ENCODE data around the gene SPATA9.

DNA sequence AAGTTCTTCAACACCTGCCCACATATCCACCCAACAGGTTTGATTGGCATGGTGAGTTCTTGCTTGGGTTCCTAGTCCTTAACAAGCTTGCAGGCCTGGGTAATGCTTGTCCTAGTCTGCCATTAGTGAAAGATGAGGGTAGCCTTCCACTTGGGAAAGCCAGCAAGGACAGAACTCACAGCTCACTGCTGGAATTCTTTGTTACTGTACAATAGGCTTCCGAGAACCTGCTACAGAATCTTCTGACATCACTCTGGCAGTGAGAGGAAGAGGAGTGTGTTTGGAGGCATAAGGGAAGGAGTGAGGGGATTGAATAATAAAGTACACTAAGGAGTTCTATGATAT lies at the start of gene SPATA9:
Gene SPATA9 (minus strand): TSS at position 187 of the 345 bp plus-strand sequence.
- RRBS, result no CpG with 5 or more reads among the region's 1 CpG

DNA sequence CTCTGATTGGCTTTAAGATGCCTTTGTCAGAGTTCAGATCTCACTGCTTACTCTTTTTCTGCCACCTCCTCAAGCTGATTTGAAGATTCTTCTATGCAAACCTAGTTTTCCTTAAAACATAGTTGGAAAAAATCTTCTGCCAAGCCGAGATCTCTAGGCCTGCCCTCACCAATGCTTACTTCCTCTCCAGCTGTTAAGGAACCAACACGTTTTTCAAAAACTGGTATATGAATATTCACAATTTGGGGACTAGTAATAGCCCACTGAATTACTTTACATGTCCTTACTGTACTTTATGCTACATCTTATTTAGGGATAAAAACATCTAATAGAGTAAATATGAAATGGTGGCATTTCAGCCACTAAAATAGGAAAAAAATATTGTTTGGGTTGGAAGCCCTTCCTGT lies 4.0 kb upstream of the RHOBTB3 start:
- RRBS, result no CpG with 5 or more reads among the region's 2 CpGs

- RRBS, result no CpG with 5 or more reads among the region's 6 CpGs
Measured at GRCh38 chr5:95730246-95730601, 912 bp upstream of the RHOBTB3 start.

DNA sequence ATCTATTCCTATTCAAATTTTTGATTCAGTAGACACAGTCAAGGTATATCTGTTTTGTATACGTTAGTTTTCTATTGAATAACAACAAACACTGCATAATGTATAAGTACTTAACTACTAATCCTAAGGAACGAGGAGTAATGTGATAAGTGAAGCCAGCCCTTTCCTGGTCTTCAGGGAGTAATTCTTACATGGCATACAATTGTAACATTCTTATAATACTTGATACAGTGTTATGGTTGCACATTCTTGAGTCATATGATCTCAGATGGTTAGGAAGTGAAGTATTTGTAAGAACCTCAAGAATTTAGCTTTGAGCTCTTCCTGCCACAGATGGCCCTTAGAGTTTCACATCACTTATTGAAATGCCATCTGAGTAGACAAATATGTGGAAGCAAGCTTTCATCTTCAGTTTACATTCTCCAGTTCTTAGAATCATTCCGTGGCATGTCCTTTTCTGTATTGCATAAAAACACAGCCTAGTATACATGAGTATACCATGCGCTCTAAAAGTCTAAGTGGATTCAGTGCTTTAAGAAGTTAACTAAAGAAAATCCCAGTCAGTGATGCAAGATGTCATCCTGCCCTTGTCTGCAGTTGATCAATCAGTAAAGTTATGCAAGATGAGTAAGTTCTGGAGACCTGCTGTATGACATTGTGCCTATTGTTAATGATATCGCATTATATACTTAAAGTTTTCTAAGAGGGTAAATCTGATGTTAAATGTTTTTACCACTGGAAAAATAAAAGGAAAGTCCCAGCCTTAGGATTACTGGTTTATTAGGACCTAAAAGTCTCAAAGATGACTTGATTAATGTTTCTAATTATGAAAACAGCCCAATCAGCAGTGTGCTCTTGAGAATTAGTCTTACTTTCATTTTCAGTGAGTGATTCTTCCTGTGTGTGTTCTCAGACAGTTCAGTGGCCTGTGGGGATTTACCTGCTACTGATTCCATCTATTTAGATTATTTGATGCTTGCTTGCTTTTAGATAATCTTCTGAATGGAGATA lies 29.3 kb downstream of the RHOBTB3 start:
- RRBS, result no CpG with 5 or more reads among the region's 5 CpGs

DNA sequence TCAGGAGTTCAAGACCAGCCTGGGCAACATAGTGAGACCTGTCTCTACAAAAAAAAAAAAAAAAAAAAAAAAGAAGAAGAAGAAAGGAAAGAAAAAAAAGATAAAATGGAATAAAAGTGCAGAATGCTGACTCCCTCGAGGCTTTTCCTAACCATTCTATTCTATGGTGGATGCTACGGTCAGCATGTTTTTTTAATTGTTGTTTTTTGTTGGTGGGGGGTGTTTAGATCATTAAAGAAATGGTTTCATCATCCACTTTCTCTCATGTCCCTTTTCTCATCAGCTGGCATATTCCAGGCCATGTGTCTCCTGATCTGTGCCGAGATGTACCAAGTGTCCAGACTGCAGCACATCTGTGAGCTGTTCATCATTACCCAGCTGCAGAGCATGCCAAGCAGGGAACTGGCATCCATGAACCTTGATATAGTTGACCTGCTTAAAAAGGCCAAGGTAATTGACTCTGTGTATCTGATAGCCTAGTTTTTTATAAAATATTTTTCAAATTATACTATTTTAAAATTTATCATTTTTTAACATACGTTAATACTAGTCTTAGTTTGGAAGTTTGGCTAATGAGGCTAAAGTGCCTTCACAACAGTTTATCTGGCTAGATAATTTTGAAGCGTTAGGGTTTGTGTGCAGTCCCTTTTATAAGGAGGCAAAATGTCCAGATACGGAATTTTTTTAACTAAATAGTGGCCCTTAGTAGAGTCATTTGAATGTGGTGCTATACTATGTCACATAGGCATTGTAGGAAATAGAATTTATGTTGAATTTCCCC lies 38.8 kb downstream of the GLRX start:
- RRBS, result no CpG with 5 or more reads among the region's 6 CpGs

DNA sequence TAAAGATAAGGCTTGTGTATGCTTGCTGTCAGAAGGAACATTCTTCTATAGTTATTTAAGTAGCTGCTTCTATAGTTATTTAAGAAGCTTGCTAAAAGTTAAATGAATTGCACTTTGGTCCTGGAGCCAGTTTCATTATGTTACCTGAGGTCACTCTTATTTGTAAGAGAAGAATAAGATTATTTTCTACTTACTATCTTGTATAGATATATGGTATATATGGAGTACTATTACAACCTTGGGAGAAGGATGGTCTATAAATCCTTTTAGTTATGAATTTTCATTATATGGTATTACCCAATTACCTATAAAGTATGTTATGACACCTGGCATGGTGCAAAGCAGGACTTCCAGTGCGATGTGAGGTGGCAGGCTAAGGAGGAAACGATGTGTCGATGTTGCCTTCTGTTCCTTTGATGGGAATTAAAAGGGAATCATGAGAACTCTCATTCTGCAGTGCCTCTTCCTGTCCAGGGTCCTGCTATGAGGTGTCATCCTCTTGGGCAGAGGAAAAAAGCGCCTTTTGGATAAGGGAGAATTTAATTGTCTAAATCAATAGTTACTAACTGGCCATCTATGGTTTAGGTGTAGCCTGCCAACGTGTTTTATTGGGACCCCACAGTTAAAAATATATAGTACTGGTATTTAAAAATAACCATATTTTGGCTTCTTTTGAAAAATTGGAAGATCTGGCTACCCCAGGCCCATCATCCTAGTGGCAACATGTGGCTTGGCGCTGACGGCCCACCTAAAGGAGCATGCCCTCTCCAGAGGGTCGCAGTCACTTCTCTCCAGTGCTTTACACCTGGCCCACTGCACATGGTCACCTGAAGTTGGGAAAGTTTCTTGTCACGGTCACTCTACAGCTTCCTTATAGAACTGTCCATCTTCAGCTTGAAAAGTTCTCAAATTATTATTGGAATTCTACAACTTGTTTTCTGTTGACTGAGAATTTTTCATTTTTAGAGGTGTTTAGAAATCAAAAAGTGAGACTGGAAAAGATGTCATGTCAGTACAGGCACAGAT lies 32.0 kb downstream of the GLRX start:
- RRBS, result no CpG with 5 or more reads among the region's 9 CpGs

DNA sequence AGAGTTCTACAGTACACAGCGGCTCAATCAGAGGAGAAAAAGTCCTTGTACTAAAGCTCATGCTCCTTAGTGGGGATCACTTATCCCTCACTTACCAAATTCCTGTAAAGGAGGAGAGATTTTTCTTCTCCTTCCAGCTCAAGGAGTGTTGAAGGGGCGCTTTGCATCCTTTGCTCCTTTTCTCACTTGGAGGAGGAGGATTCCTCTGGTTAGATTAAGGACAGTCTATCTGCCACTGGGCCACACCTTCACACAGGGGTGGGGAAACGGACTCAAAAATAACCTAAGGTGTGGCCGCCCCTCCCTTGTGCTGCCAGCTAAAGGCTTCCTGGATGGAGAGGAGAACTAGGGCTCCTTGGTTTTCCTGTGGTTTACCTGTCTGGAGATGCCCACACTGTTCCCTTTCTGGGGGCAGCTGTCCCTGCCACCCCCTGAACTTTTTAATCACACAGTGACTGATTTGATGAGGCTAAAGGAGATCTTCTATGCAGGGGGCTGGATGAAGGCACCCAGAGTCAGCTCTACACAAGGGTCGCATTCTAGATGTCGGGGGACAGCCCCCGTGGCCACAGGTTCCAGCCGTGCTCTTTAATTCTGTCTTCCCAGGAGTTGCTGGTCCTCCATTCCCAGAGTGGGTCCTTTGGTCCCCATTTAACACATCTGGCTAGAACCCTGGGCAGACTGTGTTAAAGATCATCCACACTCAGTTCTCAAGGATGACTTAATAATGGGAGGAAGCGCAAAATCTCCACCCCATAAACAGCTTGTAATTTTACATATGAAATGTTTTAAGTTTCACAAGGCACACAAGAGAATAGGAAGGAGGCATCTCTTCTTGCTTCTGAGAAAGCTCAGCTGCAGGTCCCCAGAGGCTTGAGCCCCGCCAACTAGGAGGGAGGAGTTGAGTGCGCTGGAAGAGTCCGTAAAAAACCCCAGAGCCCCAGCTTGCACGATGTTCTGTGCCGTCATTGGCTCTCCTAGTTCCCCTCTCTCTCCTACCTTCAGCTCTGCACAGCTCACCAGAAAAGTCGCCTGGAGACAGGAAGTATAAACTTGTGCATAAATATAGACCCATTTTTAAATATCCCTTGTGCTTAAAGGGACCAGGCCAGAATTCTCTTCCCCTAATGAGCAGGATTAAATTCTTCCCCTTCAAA lies 14.2 kb downstream of the GLRX start:
- RRBS, result no CpG with 5 or more reads among the region's 15 CpGs

DNA sequence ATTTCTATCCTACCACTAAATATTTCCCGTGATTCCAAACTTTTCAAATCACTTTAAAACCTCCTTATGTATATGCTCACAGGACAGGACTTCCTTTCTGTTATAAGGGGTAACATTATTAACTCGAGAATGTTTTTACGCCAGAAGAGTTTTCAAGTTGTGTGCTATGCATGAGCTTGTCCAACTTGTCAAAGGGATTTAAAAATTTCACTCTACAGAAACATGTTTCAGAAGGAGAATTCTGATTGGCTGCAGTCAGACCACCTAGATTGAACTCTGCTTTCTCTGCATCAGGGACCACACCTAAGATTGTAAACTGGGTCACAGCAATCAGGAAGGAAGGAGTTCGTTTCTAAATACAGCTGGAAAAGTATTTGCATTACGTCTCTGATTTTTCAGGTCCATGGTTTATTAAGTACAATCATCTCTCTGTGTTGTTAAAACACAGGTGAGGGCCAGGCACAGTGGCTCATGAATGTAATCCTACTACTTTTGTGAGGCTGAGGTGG lies 5.8 kb downstream of the GLRX start:
- RRBS, result no CpG with 5 or more reads among the region's 5 CpGs

DNA sequence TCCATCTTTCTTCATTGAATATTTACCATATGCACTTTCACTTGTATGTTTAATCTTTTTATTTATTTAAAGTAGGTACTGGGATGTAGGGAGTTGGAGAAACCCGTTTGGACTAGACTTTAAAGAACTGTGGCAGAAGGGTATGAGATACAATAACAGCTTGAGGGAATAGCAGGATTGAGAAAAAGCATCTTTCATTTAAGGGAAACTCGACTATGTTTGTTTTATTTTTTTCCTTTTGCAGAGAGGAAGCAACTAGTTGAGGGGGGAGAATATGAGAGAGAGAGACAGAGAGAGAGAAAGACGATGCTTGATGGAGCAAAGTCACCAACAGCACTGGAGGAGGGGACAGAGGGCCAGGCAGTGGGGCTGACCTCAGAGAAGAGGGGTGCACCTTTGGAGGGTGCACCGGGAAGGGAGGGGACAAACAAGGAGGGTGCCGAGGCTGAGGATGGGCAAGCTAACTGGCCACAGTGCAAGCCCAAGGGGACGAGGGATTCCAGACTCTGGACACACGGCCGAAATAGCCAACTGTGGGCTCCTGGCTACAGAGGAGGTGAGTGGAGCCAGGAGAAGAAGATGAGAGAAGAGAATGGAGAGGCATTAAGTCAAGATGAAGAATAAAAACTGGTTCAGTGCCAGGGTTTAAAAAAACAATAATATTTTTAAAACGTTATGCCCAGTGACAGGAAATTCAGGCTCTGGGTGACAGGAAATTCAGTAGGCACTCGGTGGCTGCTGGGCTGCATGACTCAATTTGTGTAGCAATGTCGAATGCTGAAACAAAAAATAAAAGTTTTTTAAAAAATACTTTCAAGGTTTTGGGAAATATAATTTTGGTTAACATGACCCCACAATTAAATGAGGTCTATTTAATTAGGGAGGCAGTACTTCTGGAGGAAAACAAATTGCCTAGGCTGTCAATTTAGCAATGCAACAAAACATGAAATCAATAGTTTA lies 13.2 kb upstream of the GLRX start:
- RRBS, result no CpG with 5 or more reads among the region's 11 CpGs

DNA sequence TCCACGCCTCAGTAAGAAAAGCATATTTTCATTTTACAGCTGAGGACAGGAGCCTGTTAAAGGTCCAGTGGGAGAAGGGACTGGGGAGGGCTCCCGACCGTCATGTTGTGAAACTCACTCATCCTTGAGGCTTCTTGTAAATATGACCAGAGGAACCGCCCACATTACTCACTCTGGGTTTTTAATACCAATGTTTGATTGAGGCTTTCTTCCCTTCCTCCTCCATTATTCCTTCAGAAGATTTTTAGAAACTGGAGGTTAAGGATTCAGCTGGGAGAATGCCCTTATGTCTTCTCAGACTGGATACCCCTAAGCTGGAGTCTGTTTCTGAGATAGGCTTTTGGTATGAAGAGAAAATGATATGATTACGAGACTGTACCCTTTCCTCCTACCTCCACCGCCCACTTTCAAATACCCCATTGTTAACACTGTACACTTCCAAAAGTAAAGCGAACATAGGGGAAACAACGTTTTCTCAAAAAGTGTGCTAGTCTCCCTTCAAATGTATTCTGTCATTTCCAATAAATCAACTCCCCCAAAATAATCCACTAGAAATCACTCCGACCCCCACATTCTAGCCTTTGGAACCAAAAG lies 61.6 kb upstream of the GLRX start:
- RRBS, result no CpG with 5 or more reads among the region's 9 CpGs

GRCh38 chr5:95928029-95928411 lies 33.6 kb downstream of the ELL2 start:
- RRBS, result no CpG with 5 or more reads among the region's 1 CpG

DNA sequence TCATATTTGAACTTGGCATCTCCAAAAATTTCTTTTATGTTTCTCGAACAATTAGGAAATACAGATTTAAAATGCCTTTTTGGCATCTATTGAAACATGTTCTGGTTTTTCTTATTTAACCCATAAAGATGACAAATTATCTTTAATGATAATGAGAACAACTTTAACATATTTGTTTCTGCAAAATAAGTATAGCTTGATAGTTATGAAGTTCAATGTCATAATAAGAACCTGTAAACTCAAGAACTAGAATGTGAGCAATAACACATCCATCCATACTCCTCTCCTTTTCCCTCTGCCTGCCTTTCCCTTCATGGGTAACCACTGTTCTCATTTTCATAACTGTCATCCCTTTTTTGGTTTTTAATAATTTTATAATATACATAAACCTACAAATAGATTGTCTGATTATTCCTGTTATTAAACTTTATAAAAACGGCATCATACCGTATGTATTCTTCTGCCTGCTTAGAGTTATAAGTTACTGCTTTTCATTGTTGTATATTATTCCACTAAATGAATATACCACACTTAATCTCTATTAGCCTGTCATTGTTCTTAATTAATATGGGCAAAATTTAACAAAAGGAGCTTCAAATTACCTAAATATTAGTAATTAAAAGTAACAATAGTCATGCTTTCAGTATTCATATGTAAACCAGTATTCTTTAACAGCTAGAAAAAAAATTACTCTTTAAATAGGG lies 26.7 kb downstream of the ELL2 start:
- RRBS, result no CpG with 5 or more reads among the region's 3 CpGs

GRCh38 chr5:96121254-96122044 lies 159.8 kb upstream of the ELL2 start:
- RRBS, result no CpG with 5 or more reads among the region's 2 CpGs

- RRBS, result no CpG with 5 or more reads among the region's 7 CpGs
Measured at GRCh38 chr5:96177047-96177852, 215.6 kb upstream of the ELL2 start.

DNA sequence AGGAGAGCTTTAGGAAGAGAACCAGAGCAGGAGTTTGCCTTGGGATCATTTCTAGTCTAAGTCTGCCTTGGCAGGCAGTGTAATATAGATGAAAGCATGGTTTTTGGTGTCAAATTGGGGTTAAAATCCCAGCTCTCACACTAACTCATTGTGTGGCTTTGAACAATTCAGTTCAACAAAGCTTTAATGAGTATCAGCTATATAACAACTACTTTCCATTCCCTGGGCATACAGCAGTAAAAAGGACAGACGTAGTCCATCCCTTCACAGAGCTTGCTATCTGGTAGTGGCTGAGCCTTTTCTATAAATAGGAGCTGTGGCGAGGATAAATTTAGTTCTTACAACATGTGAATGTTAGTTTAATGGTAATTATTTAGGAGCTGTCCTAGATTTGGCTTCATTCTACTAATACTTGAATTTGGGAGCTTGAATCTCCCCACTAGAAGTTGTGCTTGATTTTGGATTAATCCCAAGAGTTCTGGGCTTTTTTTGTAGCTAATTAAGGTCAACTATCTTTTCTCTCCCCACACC lies 197.8 kb downstream of the PCSK1 start:
- RRBS, result no CpG with 5 or more reads among the region's 2 CpGs

GRCh38 chr5:96245327-96246081 lies 187.5 kb downstream of the PCSK1 start:
- RRBS, result no CpG with 5 or more reads among the region's 3 CpGs

DNA sequence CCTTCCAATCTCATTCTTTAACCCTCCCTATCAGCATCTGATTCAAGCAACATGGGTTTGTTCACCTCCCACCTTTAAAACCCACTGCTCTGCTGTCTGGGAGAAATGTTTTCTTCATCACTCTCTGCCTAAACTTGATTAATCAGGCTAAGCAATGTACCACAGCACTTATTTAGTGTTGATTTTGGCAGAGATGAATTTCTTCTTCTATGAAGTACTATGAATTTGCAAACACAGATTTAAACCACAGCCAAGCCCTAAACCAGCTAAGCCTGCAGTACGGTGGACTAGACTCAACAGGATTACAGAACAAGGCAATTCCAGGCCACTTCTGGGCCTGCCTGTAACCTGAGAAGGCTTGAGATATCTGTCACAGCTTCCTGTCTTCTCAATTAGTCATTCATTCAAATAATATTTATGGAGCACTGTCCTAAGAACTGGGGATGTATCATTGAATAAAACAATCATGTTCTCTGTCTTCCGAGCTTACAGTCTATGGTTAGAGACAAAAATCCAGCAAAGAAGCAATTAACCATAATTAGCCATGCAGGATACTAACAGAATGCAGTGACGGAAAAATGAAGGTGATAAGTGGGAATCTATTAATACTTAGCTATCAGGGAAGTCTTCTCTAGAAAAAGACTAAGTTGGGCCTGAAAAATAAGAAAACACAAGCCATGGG lies 32.4 kb upstream of the CAST start:
- RRBS, result no CpG with 5 or more reads among the region's 3 CpGs

GRCh38 chr5:96666531-96667074 lies 4.4 kb downstream of the CAST start:
- RRBS, result no CpG with 5 or more reads among the region's 3 CpGs

- RRBS, result no CpG with 5 or more reads among the region's 4 CpGs
Measured at GRCh38 chr5:96741755-96742437, 65.8 kb downstream of the ERAP1 start.